Mucosa of descending colon (tissue), 1 donor: ENCODE measurements around a stretch of chr18.

GRCh38 chr18:3265272-3266231 lies 3.6 kb downstream of the MYL12B start:
- PRO-cap = no peak

GRCh38 chr18:3360301-3361069 lies 89.5 kb upstream of the TGIF1 start:
- PRO-cap = no peak

GRCh38 chr18:3383545-3384093 lies 66.4 kb upstream of the TGIF1 start:
- PRO-cap = no peak

GRCh38 chr18:3451803-3452212 lies 1.8 kb downstream of the TGIF1 start:
- PRO-cap = no peak

DNA sequence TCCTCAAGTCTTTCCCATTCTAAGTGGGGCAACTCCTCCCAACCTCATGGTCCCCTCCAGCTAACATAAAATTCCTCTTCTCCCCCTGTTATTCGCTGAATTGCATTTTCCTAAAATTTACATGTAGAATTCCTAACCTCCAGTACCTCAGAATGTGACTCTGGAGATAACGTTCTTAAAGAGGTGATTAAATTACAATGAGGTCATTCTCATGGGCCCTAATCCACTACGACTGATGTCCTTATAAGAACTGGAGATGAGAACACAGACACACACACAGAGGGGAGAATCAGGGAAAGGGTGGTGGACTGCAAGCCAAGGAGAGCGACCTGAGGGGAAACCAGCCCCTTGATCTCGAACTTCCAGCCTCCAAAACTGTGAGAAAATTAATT lies 70.3 kb downstream of the TGIF1 start:
- PRO-cap = no peak

DNA sequence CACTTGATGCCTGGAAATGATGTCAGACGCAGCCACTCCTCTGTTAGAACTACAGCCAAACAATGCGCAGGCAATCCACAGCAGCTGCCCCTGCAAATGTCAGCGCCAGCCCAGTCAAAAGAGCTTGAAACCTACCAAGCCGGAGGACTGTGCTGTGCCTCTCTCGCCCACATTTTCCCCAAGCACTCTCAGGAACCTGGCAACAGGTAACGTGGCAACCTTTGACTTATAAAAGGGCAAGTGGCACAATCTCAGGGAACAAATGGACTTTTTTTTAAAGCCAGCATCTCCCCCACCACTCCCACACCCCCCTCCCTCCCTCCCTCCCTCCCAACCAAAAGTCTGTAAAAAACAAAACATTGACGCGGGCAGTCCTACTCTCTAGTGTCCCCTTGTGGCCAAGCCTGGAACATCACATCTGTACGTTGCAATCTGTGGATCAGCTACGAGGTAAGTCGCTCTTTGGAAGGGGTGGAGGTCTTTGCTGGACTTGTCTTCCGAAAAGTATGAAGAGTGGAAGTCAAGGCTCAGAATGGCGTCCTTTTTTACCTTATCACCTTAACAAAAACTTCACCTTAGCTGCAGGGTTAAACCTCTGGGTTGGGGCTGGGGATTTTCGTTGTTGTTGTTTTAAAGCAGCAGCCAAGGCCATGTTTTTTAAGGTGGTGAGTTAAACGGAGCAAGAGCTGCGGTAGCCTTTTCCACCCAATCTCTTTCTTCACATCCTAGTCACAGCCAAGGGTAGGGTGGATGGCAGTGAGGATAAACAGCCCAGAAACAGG lies 144.3 kb downstream of the TGIF1 start:
- PRO-cap = bidirectional peak, plus-strand start at position 46 of the sequence, minus-strand start outside the sequence; bidirectional peak, plus-strand start at position 428 of the sequence, minus-strand start at position 305 of the sequence

GRCh38 chr18:3607270-3608113 lies 157.5 kb downstream of the TGIF1 start:
- PRO-cap = no peak

DNA sequence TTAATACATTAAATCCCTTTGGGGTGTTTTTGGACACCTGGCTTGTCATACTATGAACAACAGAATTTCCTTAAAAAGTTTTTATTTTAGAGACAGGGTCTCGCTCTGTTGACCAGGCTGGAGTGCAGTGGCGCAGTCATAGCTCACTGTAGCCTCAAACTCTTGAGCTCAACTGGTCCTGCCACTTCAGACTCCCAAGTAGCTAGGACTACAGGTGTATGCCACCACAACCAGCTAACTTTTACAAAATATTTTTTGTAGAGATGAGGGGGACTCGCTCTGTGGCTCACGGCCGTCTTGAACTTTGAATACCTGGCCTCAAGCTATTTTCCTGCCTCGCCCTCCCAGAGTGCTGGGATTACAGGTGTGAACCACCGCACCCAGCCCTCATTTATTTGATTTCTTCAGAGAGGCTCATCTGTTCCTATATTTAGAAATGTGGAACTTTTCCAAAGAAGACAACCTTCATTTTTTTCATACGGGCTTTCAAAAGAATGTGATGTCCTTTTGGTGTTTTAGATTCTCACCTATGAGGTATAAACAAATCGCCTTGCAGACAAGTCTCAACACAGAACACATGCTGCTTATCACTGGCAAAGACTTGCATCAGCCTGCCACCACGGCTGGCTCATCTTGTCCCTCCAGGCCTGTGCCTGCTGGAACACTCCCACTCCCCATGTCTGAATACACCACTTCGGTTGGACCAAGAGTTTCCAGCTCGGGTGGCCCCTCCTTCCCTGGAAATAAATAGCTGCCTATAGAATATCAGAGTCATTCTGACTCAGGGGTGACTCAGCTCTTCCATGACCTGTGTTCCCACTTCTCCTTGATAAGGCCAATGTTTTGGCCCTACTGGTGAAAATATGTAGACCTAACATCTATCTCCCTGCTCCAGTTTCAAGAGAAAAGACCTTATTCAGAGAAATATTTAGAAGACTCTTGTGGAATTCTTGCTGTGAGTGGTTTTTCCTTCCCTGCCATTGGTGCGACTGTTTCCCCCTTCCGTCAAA lies 202.6 kb downstream of the TGIF1 start:
- PRO-cap = unidirectional peak, minus-strand start at position 682 of the sequence

- PRO-cap = no peak
Observed at GRCh38 chr18:3723039-3723324, 273.0 kb downstream of the TGIF1 start.

- PRO-cap = no peak
Observed at GRCh38 chr18:4125039-4125638, 330.0 kb downstream of the DLGAP1 start.

- PRO-cap = no peak
Observed at GRCh38 chr18:4691817-4692293, 236.7 kb upstream of the DLGAP1 start.

DNA sequence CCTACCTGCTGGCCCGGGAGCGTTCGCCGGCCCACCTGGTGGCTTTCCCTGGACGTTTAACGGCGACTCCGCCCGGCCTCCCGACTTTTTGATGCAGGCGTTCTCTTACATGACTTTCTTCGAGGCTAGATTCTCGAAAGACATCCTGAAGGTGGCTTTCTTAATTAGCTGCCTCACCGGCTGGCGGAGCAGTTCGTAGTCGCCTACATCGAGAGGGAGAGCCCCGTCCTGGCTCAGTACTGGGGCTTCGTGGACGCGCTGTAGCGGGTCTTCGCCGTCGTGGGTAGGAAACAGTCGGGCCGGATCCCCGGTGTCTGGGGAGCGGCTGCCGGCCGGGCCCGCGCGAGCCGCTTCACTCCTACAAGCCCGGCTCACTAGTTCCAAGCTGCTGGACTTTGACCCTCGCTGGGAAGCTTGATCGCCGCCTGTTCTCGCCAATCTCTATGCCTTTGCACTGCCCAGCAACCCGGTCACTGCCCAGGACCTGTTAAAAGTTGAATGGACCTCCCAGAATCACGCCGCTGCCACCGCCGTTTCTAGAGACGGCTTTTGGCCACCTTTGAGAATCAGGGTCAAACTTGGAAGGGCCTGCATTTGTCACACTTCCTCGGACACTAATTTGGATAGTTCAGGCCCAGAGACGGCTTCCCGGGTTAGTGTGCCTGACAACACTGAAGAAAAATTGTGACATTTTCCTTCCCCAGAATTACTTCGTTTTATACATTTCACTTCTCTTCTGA lies 41.4 kb upstream of the AKAIN1 start:
- PRO-cap = bidirectional peak, plus-strand start at position 444 of the sequence, minus-strand start at position 376 of the sequence

DNA sequence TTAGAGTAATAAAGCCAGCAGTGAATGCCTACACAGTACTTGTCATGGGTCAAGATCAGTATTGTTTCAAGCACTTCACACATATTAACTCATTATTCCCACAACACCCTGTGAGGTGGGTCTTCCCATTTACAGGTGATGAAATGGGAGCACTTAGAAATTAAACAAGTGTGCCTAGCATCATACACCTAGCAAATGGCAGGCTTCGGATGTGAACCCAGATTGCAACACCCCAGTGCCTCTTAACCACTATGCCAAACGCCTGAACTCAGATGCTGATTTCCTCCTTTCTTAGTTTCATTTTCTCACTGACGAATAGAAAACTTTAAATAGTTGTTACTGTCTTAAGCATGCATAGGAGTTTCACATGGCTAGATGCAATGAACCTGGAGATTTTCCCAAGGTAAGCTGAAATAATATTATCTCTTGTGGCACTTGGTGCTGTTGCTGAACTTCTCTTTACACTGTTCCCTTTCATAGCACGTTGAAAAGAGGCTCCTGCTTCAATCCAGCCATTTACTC lies 14.6 kb upstream of the ZBTB14 start:
- PRO-cap = no peak

- PRO-cap = no peak
Observed at GRCh38 chr18:5513966-5514457, 29.8 kb downstream of the EPB41L3 start.

DNA sequence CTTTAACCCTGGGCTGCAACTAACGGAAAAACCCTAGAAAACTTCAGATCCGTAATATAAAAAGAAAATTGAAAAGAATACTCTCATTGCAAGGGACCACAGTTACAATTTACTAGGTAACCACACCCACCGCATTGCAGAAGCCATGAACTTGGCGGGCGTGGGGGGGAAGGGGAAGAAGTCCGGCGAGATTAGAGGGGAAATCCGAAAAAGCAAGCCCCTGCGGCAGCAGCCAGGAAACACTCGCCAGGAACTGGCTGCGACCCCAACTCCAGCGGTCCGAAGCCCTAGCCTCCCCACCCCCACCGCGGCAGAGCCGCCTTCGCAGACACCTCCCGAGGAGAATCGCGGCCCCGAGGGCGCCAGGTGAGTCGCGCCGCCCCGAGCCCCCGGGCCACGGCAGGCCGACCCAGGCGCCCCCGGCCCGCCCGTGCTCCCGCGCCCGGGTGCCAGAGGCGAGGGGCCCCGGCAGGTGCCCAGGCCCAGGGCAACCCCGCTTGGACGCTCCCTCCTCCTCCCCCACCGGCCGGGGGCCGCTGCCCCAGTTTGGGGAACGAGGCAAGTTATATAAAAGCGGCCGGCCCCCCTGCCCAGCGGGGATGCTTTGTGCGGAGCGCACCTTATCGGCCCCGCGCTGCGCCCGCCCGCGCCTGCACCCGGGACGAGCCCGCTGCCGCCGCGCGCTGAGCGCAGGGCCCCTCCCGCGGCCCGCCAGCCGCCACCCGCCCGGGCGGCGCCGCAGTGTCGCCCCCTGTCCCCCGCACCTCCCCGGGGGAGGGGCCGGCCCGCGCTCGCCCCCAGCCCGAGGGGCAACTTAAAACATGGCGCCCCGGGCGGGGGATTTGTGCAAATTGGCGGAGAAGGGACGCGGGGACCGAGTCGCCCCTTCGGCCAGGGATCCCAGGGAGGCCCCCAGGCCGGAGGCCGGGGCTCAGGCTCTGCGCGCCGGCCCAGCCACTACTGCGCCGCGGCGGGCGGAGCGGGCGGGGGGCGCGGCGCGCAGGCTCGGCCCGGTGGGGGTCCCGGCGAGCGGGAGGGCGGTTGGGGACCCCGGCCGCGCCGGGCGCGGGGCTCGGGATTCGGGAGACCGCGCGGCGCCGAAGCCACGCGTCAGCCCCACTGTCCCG lies 740 bp downstream of the EPB41L3 start:
- PRO-cap = no peak

- PRO-cap = unidirectional peak, minus-strand start at chr18:5891053
Observed at GRCh38 chr18:5889993-5891219, 4.9 kb downstream of the TMEM200C start.

GRCh38 chr18:6012843-6013562 lies 117.7 kb upstream of the TMEM200C start:
- PRO-cap = no peak

DNA sequence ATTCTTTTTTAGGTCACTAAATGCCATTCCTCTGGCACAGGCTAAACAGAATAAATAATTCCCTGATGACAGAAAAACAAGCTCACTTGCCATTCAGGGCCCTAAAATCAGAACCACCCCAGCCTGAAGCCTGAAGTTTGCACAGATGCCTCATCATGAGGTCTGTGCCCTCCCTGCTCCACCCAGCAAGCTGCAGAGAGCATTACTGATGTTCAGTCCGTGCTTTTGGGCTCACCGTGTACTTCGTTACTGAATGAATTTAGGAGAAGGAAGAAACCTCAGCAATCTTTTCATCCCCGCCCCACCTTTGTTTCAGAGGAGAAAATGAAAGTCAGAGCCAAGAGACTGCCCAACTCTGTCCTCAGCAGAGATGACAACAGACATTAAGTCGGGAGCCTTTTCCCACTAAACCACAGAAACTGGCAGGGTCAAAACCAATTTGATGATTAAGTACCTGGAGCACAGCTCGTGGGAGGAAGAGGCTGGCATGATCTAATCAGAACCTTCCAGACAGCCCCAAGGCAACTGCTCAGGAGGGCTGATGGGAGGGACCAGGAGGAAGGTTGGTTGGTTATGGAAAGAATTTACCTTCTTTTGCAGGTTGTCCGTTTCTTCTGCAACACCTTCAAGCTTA lies 122.7 kb downstream of the LAMA1 start:
- PRO-cap = no peak

DNA sequence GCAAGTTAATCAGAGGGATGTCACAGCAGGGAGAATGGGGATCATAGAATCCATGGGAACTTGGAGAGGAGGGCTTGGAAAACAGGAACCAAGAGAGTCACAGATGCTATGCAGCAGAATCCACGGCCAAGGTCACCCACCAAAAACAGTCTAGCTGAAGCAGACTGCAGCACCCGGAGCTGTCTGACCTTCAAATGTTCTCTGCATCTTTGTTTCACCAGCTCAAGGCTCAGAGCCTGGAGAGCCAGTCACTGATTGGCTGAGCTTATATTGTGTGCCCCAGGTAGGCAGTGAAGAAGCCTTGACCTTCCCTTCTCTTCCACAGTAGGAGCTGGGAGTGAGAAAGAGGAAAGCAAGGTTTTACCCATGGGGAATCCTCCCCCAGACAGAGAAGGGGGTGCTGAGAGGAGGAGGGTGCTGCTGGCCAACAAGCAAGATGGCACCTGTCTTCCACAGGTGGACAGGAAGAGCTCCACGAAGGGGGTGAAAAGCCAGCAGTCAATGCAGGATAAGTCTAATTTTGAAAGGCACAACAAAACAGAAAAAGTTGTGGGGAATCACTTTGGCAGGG lies 10.3 kb upstream of the LAMA1 start:
- PRO-cap = no peak

DNA sequence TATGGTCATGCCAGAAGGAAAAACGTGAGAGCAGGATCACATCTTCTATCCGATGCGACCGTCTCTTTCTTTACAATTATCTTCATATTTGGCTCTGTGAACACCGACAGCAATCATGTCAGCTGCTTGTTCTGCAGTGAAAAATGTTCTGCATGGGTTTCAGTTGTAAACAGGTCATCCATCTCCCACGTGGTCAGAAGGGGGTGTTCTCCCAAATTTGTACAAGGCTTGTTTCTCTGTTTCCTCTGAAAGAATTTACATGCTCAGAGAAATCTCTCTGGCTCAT lies 106.2 kb upstream of the PTPRM start:
- PRO-cap = no peak